Neural cell (in vitro differentiated cells): Measurements from ENCODE around the genes KRTAP26-1 and KRTAP21-2.

DNA sequence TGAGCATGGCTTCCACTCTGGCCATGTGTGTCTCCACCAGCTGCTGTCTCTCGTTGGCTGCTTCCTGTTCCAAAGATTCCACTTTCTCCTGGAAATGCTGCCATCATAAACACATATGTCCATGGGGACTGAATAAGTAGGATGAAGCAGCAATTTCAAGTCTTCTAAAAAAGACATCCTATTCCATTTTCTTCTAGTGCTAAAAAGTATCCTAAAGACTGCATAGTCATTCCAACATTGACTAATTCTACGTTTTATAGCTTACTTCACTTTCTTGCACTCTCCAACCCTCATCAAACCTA is 195.5 kb downstream of the APP start:
- RAMPAGE, long total RNA, result no peak

DNA sequence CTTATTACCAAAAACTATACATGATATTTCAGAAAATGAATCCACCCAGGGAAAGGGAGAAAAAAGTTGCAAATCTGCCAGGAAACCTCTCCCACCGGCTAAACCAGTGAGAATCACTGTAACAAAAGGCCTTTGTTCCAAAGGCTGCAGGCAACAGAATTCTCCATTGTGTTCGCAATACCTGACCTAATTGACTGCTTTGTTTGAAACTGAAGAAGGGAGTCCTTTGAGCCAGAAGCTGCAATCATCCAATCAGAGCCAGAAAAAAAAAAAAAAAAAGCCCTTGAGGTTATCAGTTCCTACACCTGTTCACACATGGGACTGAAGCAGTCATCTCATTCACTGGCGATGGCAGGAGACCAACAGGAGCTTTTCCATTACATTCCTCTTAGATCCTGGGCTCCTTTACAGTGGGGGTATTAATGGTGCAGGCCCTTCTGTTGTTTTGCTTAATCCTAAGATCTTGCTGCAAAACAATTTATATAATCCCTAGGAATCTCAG is 172.4 kb downstream of the APP start:
- RAMPAGE, long total RNA, result no peak

- RAMPAGE, long total RNA, result no peak
These were observed 63.0 kb downstream of the APP start for GRCh38 chr21:26107585-26108002.

DNA sequence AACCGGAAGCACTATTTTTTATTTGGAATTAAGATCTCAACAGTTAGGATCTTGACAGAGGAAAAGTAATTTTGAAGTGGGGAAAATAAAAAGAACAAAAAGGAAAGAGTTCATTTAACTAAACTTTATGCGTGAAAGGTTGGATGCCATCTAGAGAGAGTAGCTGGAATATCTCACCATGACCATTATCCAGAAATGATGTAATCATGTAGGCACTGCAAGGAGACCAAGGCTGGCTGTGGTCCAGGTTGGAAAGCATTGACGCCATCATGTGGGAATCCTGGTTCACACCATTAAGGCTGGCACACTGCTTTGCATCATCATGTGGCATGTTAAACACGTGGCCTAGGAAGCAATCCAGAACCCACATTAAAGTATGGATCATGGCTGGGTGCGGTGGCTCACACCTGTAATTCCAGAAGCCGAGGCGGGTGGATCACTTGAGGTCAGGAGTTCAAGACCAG is 4.4 kb downstream of the ADAMTS1 start:
- RAMPAGE, long total RNA, result no peak

DNA sequence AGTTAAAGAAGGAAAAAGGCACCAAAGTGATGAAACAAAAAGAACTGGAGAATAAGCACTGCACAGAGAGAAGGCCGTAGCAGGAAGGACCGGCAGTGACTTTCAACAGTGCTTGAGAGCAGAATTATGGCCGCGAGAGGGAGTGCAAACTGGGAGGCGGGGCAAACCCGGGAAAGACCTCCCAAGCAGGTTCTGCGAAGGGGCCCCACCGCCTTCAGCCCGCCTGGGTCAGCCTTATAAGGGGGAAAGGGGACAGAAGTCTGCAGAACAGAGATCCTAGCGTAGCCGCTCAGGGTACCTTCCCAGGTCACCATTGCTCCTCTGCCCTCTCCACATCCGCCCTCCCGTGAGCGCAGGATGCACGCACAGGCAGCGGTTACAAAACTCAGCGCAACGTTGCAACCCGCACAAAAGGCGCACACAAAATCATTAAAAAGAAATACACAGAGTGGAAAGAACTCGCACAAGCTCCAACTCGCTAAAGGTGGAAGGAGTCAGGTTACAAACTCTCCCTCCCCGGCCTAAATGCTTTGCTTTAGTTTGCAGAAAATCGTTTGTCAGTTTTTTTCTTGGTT is 1.7 kb downstream of the ADAMTS1 start:
- RAMPAGE, long total RNA, result no peak

DNA sequence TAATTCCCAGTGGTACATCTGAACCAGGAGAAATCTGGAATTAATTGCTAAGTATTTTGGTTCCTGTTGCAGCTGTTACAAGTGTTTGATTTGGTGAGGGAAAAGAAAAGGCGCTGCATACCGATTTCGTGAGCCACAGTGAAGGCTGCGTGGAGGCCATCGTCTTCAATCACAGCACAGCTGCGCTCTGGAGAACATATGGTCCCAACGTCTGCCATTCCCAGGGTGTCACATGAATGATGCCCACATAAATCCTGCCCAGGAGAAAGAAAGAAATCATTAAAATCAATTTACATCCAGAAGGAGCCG is 12.3 kb downstream of the ADAMTS5 start:
- RAMPAGE, long total RNA, result no peak

- RAMPAGE, long total RNA, result no peak
These were observed 423.5 kb upstream of the ADAMTS5 start for GRCh38 chr21:27390409-27390837.

DNA sequence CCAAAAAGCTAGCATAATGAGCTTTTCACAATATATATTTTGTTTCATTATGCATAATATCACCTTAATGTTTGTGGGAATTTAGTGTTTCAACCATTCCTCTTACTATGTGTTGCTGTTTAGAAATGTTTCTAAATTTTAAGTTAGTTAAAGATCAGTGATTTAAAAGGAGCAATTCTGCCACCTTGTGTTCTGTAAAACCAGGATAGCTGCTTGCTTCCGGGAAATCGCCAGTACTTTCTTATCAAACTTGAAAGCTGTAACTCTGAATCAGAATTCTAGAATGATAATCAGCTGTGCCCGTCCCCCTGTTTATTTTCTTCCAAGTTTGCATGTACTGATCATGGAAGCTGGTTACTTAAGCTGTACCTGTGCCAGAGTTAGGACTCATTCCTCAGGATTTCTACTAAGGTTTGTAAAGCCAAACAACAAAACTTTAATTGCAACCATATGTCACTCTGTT is 548.9 kb downstream of the N6AMT1 start:
- RAMPAGE, long total RNA, result no peak

DNA sequence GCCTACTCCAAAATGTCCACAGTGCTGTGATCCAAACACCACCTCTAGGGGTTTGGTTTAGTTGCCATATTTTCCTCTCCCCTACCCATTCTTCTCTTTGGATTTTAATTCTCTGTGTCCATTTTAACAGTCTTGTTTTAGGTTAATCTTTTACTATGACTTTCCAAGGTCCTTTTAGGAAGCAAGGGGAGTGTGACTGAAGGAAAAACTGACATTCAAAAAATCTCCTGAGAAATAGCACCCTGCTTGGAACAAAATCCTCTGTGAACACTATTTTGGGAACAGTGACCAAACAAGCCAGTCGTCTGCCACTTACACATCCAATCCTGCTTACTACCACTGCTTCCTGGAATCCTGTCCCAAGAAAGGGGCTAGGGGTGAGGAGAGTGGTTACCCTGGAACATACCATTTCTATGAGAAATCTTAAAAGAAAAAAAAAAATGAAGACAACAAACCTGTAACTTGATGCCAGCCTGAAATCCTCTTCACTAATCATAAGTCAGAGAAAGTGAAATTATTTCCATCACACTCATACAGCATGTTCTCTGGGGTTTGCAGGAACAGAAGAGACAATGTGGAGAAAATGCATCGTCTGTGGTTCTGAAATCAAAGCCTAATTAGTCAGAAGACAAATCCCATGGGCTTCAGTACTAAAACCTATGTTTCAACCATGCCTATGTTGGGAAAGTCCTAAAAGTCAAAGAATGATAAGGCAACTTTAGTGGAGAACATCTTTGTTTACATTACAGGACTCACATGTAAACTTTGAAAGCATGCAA is 113.4 kb downstream of the N6AMT1 start:
- RAMPAGE, long total RNA, result no peak

GRCh38 chr21:28803561-28804586 is 81.3 kb downstream of the N6AMT1 start:
- RAMPAGE, long total RNA, result no peak

GRCh38 chr21:29024800-29025271 is 368 bp downstream of the USP16 start:
- RAMPAGE, long total RNA, result start-site peak on the minus strand at chr21:29024860-29024919, 14 and 10 reads in 2 replicates; start-site peak on the plus strand at chr21:29024958-29025025, 20 and 57 reads in 2 replicates

DNA sequence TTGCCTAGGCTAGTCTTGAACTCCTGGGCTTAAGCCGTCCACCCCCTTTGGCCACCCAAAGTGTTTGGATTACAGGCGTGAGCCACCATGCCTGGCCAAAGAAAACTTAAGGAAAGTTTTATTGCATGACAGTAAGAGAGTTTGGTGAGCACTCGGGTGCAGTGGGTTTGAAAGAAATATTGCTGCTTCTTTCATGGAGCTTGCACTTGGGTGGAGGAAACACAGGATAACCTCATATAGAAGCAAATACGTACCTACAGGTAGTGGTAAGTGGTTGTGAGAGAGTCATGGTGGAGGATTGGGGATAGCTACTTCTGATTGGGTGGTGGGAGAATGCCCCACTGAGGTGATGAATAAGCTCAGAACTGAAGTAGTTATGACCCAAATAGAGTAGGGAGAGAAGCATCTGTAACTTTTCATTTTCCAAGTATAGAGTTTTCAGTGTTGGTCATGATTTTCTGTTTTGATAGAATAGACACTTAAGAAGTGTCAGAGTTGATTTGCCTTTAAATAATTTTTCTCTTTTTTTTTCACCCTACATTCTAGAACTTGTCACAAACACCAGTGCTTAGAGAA is 13.4 kb downstream of the USP16 start:
- RAMPAGE, long total RNA, result no peak

DNA sequence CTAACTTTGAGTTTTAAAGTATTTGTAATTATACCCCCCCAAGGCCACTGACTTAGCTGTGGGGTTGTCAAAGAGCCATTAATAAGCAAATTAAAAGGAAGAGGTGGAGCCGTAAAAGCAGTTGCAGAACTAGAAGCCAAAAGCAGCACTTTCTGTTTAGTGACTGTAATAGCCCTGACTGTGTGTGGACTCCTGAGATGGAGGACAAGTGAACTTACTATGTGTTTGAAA is 61.3 kb upstream of the BACH1 start:
- RAMPAGE, long total RNA, result no peak

DNA sequence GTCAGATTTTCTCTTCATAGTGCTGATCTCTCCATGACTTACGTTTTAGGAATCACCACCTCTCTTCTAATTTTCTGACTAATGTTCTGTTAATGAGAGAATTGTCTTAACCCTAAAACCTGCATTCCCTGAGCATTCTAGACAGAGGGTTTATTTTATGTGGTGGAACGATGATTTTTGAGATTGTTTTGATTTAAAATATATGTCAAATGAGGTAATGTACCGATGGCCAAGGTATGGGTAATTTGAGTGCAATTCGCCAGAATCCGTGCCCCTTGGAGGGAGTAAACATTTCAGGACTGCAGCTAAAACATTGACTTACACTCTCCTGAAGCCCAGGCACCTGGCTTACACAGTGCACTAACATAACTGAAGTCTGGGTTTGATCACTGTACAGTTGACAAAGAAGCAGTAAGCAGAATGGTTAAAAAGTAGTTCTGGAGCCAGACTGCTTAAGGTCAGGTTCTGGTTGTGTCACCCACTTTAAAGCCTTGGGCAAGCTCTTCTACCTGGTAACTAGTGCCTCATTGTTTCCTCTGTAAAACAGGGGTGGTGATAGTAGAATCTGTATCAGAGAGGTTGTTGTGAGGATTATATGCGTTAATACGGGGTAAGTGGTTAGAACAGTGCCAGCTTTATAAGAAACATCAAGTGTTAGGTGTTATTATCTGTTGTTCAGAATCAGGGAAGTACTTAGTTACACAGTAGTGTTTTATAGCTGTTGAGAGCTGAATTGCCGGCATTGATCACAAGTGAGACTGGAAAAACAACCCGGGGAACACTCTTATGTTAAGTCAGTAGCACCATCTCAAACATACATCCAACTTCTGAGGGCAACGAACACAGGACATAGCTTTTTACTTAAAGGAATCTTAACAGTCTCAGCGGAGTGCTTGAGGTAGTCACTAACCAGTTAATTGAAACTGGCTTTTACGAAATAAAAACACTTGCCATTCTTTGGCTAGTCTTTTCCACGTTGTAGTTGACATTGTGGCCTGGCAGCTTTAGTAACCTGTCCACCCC is 3.6 kb downstream of the BACH1 start:
- RAMPAGE, long total RNA, result no peak

- RAMPAGE, long total RNA, result no peak
These were observed 9.3 kb downstream of the BACH1 start for GRCh38 chr21:29307906-29308494.

DNA sequence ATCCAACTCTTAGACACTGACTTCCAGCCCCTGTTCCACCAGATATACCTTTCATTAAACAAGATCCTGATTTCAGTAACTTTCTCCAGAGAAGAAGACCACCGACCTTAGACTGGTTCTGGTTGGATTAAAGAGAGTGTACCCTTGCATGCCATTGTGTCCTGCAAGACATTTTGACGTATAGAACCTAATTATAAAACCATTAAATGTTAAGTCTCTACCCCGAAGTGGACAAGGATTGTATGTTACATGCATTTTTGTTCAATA is 257.2 kb downstream of the BACH1 start:
- RAMPAGE, long total RNA, result no peak

GRCh38 chr21:30320301-30320592 is at the start of gene KRTAP26-1:
TSS of gene KRTAP26-1 (minus strand) at chr21:30320315.
- RAMPAGE, long total RNA, result no peak

- RAMPAGE, long total RNA, result no peak
These were observed at the start of gene KRTAP21-2 for GRCh38 chr21:30747094-30747468. TSS of gene KRTAP21-2 (minus strand) at chr21:30747259.

DNA sequence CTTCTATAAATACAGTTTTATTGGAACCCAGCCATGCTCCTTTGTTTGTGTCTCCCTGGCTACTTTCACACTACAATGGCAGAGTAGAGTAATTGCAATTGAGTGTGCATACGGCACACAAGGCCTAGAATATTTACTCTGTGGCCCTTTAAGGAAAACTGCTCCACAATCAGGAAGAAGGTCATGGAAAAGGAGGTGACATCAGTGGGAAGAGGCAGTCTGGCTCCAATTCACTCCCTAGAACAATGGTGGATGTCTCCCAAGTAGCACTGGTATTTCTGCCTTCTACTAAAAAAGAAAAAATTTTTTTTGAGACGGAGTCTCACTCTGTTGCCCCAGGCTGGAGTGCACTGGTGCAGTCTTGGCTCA is 51.3 kb downstream of the KRTAP19-8 start:
- RAMPAGE, long total RNA, result no peak

GRCh38 chr21:31110281-31111071 is 72.2 kb upstream of the KRTAP19-8 start:
- RAMPAGE, long total RNA, result no peak